ENCODE measurements around the gene AFTPH.

- PRO-cap, result no peak
- RAMPAGE, long total RNA, 5 experiments, result no peak in any of the 5 experiments
- RRBS, result no CpG with 5 or more reads among the region's 2 CpGs
Observed at GRCh38 chr2:63676065-63676538, 87.3 kb downstream of the MDH1 start.

DNA sequence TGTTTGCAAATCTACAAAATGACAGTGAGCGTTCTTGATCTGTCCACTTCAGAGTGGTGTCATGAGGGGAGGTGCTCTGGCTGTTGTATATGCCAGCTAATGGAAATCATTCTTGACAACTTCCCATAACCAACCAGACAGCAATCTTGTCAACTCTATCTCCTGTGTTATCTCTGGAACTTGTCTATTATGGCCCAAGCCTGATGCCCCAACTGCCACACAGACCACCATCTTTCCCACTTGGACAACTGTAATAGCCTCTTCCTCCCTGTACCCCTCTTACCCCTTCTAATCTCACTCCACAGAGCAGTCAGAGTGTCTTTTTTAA lies 120.5 kb upstream of the UGP2 start:
- PRO-cap, result no peak
- RAMPAGE, long total RNA, 5 experiments, result no peak in any of the 5 experiments
- RRBS, result no CpG with 5 or more reads among the region's 1 CpG

DNA sequence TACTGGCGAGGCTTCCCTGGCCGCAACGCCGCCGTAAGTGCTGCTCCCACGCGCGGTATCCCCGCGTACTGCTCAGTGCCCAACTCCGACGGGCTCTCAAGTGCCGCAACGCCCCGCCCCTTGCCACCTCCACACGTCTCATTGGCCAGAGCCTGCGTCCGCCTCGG lies 1.1 kb upstream of the UGP2 start:
- PRO-cap, result bidirectional peak, plus-strand start outside the sequence, minus-strand start at position 70 of the sequence
- RAMPAGE, long total RNA, 5 experiments, result start-site peak on the minus strand in 1 of 5 experiments, centred at position 93 of the sequence, 13 reads per replicate
- RRBS, result no CpG with 5 or more reads among the region's 19 CpGs

DNA sequence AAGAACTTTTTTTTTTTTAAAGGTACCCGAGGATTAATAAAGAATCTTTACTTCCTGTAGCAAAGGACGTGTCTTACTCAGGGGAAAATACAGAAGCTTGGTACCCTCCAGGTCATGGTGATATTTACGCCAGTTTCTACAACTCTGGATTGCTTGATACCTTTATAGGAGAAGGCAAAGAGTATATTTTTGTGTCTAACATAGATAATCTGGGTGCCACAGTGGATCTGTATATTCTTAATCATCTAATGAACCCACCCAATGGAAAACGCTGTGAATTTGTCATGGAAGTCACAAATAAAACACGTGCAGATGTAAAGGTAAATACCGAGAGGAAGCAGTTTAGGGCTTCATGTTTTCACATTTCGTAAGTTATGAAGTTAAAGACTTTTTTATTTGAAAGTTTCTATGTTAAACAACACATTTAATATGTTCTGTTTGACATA lies 43.9 kb downstream of the UGP2 start:
- PRO-cap, result no peak
- RAMPAGE, long total RNA, 5 experiments, result no peak in any of the 5 experiments
- RRBS, result no CpG with 5 or more reads among the region's 7 CpGs

GRCh38 chr2:63887991-63888310 lies 46.3 kb downstream of the UGP2 start:
- PRO-cap, result no peak
- RAMPAGE, long total RNA, 5 experiments, result no peak in any of the 5 experiments
- RRBS, result no CpG with 5 or more reads among the region's 3 CpGs

DNA sequence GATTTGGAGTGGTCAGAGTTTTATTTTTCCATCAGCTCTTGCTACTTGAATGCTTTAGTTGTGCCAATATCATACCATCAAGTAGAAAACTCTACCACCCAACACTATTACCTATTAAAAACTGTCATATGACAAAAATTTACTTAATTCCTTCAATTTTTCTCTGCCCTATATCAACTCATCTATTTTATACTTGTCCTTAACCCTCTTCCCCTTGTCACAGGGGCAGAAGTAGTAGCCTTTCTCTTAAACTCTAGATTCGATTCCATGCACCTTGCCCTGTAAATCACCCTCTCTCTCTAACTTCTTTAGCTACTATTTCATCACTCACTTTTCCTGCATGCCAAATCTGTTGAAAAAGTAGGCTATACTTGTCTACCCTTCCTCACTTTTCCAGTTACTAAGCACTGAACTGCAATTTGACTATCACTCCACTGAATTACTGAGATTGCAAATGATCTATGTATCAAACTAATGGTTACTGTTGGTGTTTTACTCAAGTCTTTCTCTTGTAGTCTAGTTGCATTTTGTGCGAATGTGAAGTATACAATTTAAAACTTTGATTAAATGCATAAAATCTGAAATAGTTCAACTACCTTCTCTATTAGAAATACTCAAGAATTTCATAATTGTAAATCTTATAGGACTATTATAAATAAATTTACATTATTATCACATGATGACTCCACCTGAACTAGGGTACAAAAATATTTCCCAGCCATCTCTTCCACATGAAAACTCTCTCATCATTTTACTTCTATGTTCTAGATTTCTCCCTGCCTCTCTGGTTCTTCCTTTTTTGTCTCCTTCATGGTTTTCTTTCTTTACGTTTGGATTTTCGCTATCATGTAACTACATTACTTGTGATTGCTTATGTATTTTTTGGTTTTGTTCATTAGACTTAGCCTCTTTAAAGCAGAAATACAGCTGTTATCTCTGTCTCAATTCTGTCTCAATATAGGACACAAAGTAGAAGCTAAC lies 77.1 kb downstream of the UGP2 start:
- PRO-cap, result no peak
- RAMPAGE, long total RNA, 5 experiments, result start-site peak on the minus strand in 2 of 5 experiments, centred at positions 356 to 909 of the sequence, 8 to 21 reads per replicate
- RRBS, result no CpG with 5 or more reads among the region's 4 CpGs

DNA sequence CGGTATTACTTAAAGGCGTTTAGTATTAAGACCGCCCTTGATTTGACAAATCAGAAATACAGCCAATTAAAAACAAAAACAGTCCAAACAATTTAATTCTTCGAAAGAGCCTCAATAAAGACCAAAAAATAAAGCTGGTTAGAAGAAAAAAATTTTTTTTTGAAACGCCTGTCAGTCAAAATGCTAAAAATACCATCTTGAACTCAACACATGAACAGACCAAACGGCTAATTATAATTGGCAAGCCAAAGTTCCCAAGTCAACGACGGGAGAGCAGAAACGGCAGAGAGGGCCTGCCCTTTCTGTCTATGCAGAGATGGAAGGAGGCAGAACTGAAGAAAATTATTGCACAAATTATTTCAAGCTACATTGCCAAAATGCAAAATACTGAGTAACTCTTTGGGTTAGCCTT lies 1.1 kb downstream of the VPS54 start:
- PRO-cap, result unidirectional peak, plus-strand start at position 262 of the sequence
- RAMPAGE, long total RNA, 5 experiments, result no peak in any of the 5 experiments
- RRBS, result no CpG with 5 or more reads among the region's 9 CpGs

GRCh38 chr2:64093434-64093873 lies 50.8 kb downstream of the PELI1 start:
- PRO-cap, result no peak
- RAMPAGE, long total RNA, 5 experiments, result no peak in any of the 5 experiments
- RRBS, result no CpG with 5 or more reads among the region's 4 CpGs

GRCh38 chr2:64124681-64124880 lies 19.6 kb downstream of the PELI1 start:
- PRO-cap, result no peak
- RAMPAGE, long total RNA, 5 experiments, result no peak in any of the 5 experiments

DNA sequence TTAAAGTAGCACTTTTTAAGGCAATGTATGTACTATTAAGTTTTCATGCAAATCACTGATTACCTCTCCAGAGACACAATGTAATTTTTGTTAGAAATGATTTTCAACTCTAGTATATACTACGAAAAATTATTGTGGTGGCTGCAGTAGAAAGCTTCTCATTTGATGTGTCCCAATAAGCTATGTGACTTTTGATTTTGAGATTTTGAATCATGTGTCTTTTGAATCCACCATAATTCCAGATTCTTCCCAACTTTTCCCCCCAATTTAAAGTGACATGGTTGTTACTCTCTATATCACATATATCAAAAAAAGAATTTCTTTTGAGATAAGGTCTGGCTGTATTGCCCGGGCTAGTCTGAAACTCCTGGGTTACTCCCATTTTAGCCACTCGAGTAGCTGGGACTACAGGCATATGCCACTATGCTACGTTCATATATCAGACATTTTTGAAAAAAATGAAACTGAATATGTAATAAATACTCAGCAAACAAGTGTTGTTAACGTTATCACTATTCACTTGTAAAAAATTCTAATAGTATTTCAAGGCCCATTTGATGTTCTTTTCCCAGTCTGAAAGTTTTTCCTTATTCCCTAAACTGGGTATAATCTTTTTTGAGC lies 14.2 kb downstream of the PELI1 start:
- PRO-cap, result no peak
- RAMPAGE, long total RNA, 5 experiments, result start-site peak on the minus strand in 1 of 5 experiments, centred at position 418 of the sequence, 23 reads per replicate
- RRBS, result no CpG with 5 or more reads among the region's 5 CpGs

DNA sequence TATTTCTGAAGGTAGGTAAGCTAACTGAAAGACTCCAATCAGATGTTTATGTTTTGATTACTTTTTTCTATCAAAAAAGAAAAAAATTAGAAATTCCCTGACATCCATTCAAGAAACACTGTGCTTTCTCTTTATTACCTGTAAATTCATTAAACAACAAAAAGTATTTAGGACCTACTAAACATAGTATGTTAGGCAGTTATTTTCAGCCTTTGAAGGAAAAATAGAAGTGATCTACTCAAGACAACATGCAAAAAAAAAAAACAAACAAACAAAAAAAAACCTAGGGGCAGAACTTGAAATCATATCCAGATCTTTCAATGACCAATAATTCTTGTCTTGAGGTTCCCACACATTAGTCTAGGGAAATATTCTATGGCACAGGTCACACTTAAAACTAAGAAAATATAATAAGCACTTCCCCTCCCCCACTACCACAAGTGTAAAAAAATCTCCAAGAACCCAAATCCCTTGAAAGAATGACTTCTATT lies 3.6 kb downstream of the PELI1 start:
- PRO-cap, result no peak
- RAMPAGE, long total RNA, 5 experiments, result no peak in any of the 5 experiments

DNA sequence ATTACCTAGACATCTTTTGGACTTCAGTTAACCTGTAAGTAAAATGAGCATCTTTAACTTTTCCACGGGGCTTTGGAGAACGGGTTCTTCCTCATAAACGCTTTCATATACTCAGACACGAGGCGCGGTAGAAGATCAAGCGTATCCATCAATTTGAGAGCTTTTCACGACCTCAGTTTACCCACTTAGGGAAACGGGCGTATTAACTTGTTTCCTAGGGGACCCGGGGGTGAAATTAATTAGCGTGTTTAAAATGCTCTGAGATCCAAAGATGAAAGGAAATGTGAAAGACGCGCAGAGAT lies 956 bp downstream of the PELI1 start:
- PRO-cap, result no peak
- RAMPAGE, long total RNA, 5 experiments, result no peak in any of the 5 experiments
- RRBS, result no CpG with 5 or more reads among the region's 14 CpGs

DNA sequence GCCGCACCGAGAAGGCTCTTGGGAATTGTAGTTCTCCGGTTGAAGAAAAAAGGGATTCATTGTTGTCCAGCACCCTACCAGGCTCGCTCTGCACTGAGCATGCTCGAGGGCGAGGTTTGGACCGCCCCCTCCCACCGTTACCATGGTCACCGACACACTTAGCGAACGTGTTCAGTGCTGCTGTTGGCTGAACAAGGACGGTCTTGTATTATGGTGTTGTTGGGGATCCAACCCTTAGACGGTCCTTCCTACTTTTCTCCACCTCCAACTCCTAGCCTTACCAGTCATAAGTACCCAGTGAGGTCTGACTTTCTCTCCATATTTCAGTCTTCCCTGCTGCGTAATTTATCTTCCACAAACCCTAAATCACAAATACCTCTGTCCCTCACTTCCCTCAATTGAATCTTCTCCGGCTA lies 298 bp upstream of the PELI1 start:
- PRO-cap, result bidirectional peak, plus-strand start at position 174 of the sequence, minus-strand start outside the sequence
- RAMPAGE, long total RNA, 5 experiments, result no peak in any of the 5 experiments
- RRBS, result 2% methylated on average over 3 of the region's 15 CpGs

DNA sequence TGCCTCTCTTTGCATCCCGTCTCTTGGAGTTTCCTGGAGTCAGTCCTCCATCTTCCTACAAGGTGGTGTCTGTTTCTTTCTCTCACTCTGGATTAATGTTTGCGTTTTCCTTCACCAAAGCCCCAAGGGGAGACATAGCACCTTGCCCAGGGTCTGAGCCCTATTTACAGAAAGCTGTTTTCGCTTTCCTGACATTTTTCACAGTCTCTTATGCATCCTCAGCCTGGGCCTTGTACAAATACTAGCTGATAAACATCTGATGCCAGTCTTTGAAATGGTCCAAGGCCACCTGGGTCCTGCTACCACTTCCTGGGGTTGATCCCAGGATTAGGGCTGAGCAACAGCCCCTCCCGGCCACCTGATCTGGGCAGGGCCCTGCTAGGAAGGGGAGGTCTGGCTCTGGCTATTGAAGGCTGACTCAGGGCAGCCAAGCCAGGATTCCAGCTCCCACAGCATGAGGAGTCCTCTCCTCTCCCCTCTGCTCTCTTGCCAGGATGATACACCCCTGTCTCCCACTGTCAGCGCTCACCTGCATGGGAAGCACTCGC lies 53.3 kb upstream of the LGALSL start:
- PRO-cap, result no peak
- RAMPAGE, long total RNA, 5 experiments, result no peak in any of the 5 experiments
- RRBS, result no CpG with 5 or more reads among the region's 6 CpGs

DNA sequence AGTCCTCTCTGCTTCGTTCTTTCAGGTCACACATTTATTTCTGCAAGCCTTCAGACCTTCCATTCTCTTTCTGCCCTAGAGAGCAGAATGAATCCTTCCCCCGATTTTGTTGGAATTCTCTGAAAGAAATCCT lies 399 bp upstream of the LGALSL start:
- PRO-cap, result no peak
- RAMPAGE, long total RNA, 5 experiments, result no peak in any of the 5 experiments
- RRBS, result no CpG with 5 or more reads among the region's 2 CpGs

- PRO-cap, result unidirectional peak, plus-strand start at chr2:64523883
- RAMPAGE, long total RNA, 5 experiments, result no peak in any of the 5 experiments
- RRBS, result no CpG with 5 or more reads among the region's 16 CpGs
Observed at GRCh38 chr2:64523447-64523988, 610 bp upstream of the AFTPH start.

DNA sequence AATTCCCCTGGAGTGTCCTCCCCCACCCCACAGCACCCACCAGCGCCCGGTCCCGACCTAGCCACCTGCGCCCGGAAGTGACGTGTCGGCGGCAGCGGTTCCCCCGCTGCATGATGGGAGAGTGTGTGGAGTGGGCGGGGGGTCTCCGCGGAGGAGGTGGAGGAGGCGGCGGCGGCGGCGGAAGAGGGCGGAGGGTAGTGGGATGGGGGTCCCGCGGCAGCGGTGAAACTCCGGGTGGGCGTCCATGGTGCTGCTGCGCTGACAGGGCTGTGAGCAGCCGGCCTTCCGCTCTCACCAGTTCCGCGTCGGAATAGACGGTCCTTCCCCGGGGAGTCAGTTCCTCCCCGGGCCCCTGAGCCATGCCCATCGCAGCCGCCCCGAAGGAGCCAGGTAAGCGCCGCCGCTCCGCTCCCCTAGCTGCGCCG lies at the start of gene AFTPH:
AFTPH (plus strand) TSS at position 106 of the 425 bp plus-strand sequence.
- PRO-cap, result bidirectional peak, plus-strand start at position 126 of the sequence, minus-strand start outside the sequence; bidirectional peak, plus-strand start at position 336 of the sequence, minus-strand start at position 312 of the sequence
- RAMPAGE, long total RNA, 5 experiments, result start-site peak on the plus strand in 5 of 5 experiments, centred at positions 143 to 176 of the sequence, 30 to 516 reads per replicate
- RRBS, result 1% methylated on average over 19 of the region's 42 CpGs

DNA sequence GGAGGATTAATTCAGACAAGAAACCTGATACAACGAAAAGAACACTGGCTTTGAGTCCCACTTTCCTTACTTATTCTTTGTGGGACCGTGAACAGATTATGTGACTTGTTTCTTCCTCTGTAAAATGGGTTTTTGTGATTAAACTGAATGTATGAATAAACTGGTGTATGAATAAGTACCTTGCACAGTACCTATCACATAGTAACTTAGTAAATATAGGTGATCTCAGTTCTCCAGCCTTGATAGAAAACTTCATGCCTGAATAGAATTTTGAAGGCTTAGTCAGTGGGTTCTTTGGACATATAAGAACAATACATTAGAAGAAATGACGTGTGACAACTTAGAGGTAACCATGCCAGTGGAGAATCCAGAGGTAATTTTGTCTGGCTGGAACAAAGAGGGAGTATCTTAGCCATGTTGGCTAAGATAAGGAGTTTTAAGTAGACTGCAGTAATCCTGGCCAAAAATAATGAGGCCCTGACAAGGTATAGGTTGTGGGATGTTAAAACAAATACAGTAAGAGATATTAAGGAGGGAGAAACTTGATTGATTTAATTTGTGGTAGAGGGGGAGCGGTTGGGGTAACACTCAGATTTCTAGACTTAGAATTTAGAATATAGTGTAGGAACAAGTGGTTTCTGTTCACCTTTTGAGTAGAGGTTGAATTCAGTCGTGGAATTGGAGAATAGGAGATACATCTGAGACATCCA lies 11.5 kb downstream of the AFTPH start:
- PRO-cap, result no peak
- RAMPAGE, long total RNA, 5 experiments, result start-site peak on the plus strand in 1 of 5 experiments, centred at position 207 of the sequence, 17 reads per replicate
- RRBS, result no CpG with 5 or more reads among the region's 5 CpGs

GRCh38 chr2:64607857-64608470 lies 45.7 kb downstream of the SERTAD2 start:
- PRO-cap, result no peak
- RAMPAGE, long total RNA, 5 experiments, result no peak in any of the 5 experiments
- RRBS, result no CpG with 5 or more reads among the region's 15 CpGs

- PRO-cap, result no peak
- RAMPAGE, long total RNA, 5 experiments, result no peak in any of the 5 experiments
- RRBS, result no CpG with 5 or more reads among the region's 3 CpGs
Observed at GRCh38 chr2:64650376-64650744, 3.4 kb downstream of the SERTAD2 start.

All from stomach (tissue), 7 donors.